CMK (cell line): ENCODE data around the genes DAP and CTNND2.

DNA sequence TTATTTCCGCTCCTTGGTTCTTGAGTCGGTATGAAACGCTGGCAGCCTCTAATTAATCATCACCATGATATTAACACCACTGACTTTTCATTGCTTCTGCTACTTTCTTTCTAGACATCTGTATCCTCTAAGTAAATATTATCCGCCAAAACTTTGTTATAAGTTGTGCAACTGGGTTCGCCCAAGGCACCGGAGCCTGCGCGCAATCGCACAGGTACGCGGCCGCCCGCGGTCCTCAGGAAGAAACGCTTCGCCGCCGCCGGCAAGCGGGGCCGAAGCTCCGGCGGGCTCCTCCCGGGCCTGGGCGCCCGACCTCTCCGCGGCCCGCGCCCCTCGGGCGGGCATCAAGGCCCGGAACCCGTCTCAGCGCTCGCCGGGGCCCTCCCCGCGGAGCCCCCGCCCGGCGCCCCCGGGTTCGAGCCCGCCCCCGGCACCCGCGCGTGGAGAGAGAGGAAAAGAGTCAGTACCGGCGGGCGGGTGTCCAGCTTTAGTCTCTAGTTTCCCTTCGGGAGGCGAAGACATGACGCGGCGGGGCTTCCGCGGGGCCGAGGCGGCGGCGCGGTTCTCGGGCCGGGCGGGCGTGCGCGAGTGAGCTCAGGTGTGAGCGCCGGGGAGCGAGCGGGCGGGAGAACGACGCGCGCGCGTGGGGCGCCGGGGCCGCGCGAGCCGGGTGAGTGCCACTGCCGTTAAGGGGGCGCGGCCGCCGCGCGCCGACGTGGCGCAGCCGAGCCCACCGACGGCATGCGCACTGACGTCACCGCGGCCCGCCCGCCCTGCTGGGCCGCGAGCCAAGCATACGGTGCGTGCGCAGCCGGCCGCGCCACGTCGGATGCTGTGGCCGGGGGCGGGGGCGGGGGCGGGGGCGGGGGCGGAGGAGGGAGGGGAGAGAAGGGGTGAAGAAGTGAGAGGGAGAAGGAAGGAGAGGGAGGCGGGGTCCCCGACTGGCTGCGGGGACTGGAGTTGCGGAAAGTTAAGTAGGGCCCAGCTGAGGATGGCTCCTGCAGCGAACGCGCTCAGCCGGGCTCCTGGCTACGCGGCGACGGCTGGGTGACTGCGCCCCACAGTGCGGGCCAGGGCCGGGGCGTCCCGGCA is at the start of gene DAP:
TSS of gene DAP (minus strand) at position 688 of the 1,092 bp plus-strand sequence.
- RRBS: 1% methylated on average over 64 of the region's 139 CpGs

- RRBS: no CpG with 5 or more reads among the region's 5 CpGs
These were observed 52.3 kb downstream of the CTNND2 start for GRCh38 chr5:11851833-11852501.

GRCh38 chr5:11904134-11904742 is at the start of gene CTNND2:
TSS of gene CTNND2 (minus strand) at chr5:11904446.
- RRBS: 93% methylated on average over 20 of the region's 85 CpGs

DNA sequence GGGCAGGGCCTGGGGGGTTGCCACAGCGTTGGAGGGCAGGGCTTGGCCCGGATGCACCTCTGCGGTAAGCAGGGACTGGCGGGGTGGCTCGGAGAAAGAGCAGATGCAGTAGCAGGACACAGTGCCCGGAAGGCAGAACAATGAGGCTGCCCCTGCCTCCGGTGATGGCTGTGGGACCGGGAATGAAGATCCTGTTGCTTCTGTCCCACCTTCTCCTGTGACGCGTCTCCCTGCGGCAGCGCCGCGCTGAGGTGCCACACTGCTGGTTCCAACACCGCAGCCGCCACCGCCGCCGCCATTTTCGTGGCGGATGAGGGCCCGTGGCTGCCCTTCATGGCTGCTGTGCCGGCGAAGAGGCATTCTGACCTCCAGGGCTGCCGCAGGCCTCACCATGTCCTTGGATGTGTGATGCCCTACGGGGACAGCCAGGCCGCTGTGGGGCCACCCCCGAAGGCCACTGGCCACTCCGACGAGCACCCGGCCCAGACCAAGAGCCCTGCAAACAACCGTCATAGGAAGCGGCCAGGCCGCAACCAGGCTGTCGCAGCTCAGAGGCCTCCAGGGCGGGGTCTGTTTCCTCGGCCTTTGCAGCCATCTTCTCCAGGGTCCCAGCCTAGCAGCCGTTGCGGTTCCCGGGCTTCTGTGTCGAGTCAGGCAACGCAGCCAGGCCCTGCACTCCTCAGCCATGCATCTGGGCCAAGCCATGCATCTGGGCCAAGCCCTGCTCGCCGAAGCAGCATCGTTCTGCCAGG is 890.6 kb upstream of the CTNND2 start:
- RRBS: 97% methylated on average over 4 of the region's 45 CpGs

GRCh38 chr5:14144383-14144537 is 1.1 kb downstream of the TRIO start:
- RRBS: 3% methylated on average over 7 of the region's 10 CpGs

GRCh38 chr5:14145024-14145696 is 2.0 kb downstream of the TRIO start:
- RRBS: 5% methylated on average over 15 of the region's 29 CpGs

DNA sequence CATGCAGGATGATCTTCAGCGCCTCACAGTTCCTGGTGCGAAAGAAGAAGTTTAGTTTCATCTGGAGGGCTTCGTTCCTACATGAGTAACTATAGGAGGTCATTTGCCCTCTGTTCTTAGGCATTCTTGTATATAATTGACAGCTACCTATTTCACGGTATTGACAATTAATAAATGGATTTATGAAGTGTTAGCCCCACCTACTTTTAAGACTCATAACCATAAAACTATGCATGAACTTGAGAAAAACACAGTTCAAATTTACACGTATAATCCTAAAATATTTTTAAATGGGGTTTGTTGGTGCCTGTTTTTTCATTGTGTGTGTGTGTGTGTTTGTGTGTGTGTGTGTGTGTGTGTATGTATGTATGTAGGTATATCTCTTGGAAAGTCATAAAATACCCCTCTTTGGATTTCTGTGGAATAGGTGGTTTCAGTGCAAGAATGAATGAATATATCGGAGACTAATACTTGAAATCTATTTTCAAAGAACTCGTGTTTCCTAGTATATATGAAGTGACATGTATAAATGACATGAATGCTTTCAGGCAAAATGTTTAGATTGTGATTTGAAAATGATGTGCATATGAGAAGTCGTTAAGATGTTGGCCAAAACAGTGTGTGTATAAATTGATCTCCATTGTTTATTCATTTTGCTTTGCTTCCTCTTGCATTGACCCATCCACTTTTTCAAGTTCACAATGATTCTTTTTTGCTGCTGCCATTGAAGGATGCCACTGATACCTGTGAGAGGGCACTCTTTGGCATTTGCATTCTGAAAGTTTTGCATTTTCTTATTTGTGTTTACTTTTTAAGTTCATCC is 8.1 kb downstream of the TRIO start:
- RRBS: no CpG with 5 or more reads among the region's 8 CpGs

DNA sequence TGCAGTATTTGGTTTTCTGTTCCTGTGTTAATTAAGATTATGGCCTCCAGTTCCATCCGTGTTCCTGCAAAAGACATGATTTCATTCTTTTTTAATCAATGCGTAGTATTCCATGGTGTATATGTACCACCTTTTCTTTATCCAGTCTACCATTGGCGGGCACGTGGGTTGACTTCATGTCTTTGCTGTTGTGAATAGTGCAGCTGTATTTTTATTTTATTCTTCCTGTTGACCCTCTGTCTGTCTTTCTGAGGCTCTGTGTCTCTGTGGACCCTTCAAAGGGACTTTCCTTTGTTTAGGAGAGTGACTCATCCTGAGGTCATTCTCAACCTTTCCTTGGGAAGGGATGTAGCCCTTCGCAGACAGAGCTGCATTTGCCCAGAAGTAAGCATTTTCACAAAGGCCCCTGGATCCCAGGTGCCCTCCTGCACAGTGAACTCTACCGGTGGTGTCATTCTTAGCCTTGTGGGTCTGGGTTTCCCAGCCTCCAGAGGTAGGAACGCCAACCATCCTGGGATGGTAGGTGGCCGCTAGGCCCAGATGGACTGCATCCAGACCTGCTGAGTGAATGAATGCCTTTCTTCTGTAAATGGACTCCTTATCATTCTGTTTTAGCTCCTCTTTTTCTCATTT is 22.3 kb downstream of the TRIO start:
- RRBS: no CpG with 5 or more reads among the region's 8 CpGs

DNA sequence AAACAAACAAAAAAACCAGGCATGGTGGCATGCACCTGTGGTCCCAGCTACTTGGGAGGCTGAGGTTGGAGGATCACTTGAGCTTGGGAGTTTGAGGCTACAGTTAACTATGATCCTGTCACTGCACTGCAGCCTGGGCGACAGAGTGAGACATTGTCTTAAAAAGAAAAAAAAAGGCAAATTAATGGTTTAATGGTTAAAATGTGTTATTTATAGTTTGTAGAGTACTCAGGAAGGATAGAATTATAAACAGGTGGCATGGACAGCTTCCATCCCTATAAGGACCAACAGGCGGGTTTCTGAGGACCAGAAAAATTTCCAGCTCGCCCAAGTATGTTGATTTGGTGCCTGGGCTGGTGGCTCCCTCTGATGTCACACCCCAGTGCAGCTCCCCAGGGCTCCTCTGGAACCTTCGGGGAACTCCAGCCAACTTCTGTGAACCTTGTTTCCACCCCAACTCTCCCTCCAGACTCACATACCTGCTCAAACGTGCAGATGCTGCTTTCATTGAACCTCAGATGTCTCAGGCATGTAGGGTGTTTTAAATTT is 68.9 kb downstream of the TRIO start:
- RRBS: no CpG with 5 or more reads among the region's 5 CpGs

- RRBS: no CpG with 5 or more reads among the region's 7 CpGs
These were observed 82.9 kb downstream of the TRIO start for GRCh38 chr5:14225849-14226607.

DNA sequence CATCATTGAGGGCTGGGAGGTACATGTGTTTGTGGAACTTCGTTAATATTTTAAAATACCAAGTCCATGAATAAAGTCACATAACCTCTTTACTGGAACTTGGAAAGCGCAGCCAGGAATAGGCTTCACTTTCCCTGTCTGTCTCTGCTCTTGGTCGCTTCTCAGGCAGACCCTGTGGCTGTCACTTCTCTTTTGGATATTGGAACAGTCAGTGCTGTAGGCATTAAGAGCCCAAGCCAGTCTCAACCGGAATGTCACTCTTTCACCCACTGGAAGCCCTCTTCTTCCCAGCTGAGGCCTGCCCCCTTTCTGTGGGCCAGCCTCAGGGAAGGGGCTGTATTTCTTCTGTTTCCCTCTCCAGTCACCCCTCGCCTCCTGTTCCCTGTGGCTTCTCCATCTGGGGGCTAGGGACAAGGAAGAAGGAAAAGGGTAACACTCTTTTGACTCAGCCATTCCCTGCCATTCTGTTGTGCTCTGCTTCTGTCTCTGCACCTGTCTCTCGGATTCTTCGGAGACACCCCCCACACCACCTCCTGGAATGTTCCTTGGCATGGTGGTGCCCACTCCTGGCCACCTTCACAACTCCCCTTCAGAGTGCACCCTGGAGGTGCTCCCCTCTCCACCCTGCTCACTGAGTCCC is 103.3 kb downstream of the TRIO start:
- RRBS: no CpG with 5 or more reads among the region's 7 CpGs

- RRBS: no CpG with 5 or more reads among the region's 15 CpGs
These were observed 193.3 kb downstream of the TRIO start for GRCh38 chr5:14336255-14337040.

DNA sequence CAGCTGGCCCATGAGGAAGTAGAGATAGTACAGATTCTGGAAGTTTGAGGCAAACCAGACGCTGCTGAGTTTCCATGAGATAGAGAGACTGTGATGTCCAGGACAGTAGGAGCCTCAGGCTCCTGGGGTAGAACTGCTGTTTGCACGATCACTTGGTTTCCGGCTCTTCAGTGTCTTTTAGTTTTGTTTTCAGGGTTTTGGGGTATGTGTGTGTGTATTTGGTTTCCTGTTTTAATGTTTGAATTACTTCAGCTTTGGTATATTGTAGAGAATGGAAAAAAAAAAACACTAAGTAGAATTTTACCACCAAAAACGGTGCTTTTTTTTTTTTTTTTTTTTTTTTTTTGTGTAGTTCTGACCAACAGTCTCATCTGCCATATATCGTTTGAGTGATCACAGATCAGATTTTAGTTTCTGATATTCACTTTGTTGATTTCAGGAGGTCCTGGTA is 13.8 kb downstream of the OTULINL start:
- RRBS: no CpG with 5 or more reads among the region's 5 CpGs

DNA sequence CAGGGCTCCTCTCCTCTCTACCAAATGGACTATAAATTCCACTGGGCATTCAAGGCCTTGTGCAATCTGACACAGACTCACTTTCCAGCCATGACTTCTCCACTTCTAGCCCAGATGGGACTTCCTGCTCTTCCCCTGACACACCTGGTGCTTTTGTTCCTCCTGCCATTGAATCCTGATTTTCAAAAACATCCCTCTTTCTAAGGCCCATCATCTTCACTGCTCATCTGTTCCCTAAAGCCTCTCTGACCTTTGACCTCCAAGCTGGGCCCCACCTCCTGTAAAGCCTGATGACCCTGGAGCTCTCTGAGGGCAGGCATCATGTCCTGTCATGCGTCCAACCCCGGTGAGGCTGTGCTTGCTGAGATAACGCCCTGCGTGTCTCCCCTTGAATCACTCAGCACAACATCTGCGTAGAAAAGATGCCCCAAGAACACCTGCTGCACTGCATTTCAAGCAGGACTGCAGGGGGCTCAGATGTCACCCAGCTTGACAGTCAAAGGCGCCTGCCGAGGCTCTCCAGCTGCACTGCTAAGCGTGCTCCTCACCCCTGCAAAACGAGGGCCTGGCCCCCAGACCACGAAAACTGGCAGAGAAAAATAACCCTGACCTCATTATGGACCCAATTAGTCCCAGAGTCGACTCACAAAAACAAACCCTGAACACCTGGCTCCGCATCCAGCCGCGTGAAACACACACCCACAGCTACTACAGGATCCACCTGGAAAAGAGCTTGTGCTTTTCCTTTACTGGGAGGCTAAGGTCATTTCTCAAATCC is 78.0 kb downstream of the OTULIN start:
- RRBS: no CpG with 5 or more reads among the region's 14 CpGs

DNA sequence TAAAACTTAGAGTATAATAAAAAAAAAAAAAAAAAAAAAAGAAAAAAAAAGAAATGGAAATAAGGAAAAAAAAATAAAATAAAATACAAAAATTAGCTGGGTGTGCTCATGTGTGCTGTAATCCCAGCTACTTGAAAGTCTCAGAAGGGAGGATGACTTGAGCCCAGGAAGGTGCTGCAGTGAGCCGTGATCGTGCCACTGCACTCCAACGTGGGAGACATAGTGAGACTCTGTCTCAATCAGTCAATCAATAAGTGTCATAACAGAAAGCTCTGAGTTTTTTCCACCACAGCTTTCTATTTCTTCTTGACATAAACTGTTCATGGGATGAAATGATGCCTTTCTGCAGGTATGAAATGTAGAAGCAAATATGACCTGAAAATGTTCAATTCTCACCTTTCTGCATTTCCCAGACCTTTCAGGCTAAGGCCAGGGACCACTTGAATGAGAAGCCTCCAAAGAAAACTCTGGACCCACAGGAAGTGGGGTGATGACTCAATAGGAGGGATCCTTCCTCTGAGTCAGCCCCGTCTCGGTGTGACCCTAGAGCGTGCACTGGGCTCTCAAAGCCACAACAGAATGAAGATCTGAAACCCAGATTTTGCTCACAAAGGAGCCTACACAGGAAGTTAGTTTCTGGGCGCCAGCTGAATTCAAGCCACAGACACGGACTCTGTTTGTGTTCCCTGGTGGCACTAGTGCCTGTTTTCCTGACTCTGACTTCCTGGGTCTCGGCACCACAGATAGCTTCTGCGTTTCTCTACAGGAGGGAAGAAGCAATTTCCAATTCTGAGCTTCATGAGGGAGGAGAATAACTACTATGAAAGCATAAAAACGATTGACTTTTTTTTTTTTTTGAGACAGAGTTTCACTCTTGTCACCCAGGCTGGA is 62.0 kb downstream of the ANKH start:
- RRBS: no CpG with 5 or more reads among the region's 11 CpGs

- RRBS: 1% methylated on average over 25 of the region's 72 CpGs
These were observed 841 bp upstream of the ANKH start for GRCh38 chr5:14872098-14873140.

DNA sequence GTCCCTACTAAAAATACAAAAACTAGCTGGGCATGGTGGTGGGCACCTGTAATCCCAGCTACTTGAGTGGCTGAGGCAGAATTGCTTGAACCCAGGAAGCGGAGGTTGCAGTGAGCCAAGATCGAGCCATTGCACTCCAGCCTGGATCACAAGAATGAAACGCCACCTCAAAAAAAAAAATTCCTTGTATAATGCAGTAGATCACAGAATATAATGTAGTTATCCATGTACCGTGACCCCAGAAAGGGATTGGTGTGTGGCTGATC is 23.6 kb upstream of the ANKH start:
- RRBS: no CpG with 5 or more reads among the region's 4 CpGs

GRCh38 chr5:15794629-15795130 is 294.7 kb downstream of the FBXL7 start:
- RRBS: no CpG with 5 or more reads among the region's 3 CpGs

DNA sequence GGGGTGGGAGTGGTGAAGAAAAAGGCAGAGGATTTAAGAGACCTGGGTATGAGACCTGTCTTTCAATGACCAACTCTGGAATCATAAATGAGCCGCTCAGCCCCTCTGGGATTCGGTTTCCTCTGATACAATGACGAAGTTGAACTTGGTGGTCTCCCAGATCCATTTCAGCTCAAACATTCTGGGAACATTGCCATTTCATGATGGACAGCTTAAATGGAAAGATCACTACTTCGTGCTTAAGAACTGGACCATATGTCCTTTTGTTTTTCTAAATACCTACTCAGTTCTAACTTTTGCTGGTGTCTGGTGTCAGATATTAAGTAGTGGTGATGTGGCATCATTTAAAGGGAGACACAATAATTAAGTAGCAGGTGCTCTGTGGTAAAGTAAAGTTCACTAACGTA is 48.0 kb downstream of the MARCHF11 start:
- RRBS: no CpG with 5 or more reads among the region's 5 CpGs

GRCh38 chr5:16457265-16457937 is 8.2 kb downstream of the ZNF622 start:
- RRBS: no CpG with 5 or more reads among the region's 4 CpGs